Tibial artery (tissue), 1 donor: ENCODE measurements around a stretch of chr6.

- PRO-cap = no peak
These were observed 23.7 kb downstream of the CCDC167 start for GRCh38 chr6:37475682-37476693.

DNA sequence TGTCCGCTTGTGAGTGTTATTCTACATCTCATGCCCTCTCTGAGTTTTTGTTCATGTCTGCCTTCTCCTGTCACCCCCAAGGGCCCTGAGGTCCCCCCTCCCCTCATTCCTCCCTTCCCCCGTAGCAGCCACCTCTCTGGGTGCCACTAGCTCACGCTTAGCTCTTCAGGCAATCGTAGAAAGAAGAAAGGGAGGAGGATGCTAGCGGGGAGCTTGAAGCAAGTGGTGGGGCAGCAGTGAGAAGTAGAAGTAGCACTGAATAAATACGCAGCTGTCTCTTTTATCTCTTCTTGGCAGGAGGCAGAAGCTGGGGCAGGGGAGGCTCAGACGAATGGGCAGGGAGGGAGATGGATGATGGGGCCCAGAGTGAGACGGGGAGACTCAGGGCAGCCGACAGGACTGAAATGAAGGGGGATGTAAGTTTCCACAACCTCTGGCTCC lies 60.3 kb upstream of the CCDC167 start:
- PRO-cap = no peak

DNA sequence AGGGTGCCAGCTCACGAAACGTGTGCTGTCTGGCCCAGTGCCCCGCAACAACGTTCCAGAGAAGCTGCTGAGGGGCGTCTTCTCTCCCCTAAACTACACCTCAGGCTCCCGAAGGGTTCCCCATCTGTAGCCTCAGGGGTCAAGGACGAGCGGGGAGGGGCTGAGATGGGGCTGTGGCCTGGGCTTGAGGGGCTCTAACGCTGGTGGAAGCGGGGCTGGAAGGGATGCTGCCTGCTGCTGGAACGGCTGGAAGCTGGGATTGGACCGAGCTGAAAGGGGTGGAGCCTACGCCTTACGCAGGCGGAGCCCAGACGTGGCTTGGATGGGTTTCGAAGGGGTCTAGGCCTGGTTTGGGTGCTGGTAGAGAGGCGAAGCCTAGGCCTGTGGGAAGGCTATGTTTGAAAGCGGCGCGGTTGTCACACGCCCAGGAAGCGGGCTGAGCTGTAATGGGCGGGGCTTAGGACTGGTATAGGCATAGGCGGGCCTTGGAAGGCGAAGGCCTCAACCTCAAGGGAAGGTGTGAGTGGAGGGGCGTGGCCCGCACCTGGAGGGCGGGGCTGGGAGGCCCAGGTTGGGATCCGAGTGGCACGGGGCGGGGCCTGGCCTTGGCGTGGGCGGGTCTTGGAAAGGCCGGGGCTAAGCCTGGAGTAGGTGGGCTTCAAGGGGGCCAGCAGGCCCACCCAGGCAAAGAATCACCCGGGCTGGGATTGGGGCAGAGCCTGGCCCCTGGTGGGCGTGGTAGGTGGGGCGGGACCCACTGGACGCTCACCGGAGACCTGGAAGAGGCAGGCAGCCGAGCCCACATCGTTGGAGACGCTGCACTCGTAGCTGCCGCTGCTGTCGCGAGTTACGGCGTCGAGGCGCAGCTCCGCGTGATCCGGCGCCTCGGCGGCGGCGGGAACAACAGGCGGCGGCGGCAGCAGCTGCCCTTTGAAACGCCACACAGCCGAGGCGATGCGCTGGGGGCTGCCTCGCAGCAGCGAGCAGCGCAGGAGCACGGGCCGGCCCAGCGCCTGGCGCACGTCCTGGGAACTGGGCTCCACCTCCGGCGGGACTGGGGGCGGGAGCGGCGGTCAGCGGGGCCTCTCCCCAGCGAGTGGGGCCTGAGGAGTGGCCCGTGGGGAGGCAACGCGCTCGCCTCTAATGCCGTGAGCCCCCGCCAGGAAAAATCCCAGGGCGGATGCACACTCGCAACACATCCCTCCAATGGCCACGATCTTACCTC lies 49.1 kb downstream of the MDGA1 start:
- PRO-cap = no peak

GRCh38 chr6:37799290-37799778 lies 20.2 kb upstream of the ZFAND3 start:
- PRO-cap = no peak

GRCh38 chr6:37835760-37836360 lies 16.3 kb downstream of the ZFAND3 start:
- PRO-cap = no peak

DNA sequence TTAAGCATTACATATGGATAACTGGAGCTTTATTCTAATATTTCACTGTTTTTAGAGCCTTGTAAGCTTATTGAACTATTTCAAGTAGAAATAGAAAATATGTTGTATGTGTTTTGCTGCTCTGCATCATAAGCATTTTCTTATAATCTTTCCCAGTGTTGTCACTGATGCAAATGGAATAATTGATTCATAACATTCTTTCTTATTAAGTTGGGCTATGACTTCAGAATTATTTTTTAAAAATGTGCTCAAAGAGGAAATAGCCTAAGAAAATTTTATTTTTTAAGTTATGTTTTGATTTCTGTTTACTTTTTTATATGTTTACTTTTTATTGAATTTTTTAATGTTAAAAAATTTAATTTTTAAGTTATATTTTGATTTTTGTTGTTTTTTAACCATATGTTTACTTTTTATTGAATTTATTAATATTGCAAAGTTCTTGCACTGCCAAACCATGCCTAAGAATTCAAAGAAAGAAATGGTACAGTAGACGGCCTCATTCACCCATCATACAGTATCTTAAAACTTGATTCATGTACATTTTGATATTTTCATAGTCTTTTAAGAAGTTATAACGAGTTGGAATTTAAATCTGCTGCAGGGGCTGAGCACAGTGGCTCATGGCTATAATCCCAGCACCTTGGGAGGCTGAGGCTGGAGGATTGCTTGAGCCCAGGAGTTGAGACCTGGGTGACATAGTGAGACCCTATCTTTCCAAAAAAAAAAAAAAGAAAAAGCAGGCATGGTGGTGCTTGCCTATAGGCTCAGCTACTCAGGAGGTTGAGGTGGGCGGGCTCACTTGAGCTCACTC lies 42.5 kb downstream of the ZFAND3 start:
- PRO-cap = no peak

DNA sequence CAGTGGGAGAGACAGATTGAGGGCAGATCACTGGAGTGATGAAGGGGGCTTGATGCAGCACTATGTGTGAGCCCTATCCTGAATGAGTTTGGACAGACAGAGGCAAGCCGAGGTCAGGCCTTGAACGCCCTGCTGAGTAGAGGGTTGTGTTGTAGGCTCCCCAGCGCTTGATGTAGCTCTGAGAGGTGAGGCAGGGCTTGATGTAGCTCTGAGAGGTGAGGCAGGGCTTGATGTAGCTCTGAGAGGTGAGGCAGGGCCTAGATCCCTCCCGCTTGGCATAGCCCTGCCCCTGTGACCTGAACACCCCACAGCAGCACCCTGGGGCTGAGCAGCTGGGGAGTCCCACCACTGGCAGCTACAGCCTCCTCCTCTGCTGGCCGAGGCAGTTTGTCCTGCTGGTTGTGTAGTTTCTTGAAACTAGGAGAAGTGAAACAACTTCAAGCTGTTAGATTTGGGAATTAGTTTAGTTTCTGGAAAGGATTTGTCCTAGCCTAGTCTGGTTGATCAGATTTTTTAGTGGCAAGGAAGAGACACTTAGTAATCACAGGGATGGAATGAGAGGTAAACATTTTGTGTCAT lies 58.8 kb downstream of the ZFAND3 start:
- PRO-cap = no peak

DNA sequence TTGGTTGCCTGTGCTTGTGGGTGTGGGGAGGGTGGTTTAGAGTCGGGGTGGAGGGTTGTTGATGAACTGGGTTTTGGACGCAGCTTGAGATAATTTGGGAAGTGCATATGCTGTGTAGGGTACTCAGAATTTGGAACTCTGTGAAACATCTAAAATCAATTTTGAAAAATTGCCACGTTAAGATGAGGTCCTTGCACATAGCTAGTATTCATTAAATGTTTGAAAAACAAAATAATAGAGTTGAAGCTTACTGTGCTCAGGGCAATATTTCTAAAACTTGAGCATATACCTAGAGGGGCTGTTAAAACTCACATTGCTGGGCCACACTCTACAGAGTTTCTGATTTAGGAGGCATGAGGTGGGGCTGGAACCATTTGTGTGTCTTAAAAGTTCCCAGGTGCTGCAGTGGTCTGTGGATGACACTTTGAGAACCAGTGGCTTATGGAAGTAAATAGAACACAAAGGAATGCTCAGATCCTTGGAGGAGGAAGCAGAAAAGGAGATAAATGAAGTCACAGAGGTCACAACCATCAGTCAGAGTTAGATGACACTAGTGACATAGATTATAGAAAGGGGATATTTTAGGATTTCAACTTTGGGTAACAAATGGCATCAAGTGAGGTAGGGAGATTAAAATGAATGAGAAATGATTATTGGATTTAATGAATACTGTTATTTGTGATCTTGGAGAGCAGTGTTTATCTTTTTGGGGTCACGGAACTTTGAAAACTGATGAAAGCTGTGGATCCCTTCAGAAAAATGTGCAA lies 136.6 kb downstream of the ZFAND3 start:
- PRO-cap = no peak

DNA sequence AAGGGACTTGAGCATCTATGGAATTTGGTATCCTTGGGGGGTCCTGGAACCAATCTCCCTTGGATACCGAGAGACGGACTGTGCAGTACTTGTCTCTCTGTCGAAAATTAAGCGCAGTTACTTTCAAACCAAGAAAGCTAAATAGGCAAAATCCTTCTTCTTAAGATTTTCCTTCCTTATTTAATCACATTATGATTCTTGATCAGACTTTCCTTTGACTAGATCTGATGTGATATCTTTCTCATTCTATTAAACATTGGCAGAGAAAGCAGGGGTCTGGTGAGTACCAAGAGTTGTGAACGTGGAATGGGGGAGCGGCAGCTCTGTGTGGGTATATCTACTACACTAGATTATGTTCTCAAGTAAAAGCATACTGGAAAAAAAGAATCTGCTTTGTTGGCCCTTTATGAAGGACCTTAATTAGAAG lies 292.4 kb downstream of the ZFAND3 start:
- PRO-cap = no peak

GRCh38 chr6:38154998-38155661 lies 335.6 kb downstream of the ZFAND3 start:
- PRO-cap = no peak

GRCh38 chr6:38157794-38158418 lies 338.4 kb downstream of the ZFAND3 start:
- PRO-cap = no peak

DNA sequence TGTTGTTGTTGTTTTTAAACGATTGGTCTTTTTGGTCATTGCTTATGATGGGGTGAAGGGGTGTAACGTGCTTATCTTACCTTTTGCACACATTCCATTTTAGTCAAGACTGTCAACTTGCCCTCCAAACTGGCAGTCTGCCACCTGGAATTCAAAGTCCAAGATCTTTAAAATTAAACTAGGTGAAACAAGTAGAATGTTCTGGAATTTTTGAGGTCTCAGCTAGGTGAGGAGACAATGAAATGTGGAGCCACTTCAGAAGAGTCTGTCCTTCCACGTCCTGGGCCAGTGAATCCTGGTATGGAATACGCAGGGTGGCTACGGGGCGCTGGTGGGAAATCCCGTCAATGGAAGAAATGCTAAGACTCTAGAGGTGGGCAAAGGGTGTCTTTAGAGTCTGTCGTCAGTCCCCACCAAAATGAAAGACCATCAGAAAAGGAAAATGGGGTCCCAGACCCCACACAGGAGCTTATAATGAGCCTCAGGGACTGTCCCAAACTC lies 344.7 kb downstream of the ZFAND3 start:
- PRO-cap = no peak

GRCh38 chr6:38350831-38351369 lies 288.8 kb downstream of the BTBD9 start:
- PRO-cap = no peak

- PRO-cap = no peak
These were observed 195.9 kb downstream of the BTBD9 start for GRCh38 chr6:38443512-38444566.

GRCh38 chr6:38571695-38571954 lies 68.1 kb downstream of the BTBD9 start:
- PRO-cap = no peak

GRCh38 chr6:38638783-38639443 lies 816 bp downstream of the BTBD9 start:
- PRO-cap = no peak

GRCh38 chr6:38775224-38775765 lies 60.2 kb downstream of the DNAH8 start:
- PRO-cap = no peak

DNA sequence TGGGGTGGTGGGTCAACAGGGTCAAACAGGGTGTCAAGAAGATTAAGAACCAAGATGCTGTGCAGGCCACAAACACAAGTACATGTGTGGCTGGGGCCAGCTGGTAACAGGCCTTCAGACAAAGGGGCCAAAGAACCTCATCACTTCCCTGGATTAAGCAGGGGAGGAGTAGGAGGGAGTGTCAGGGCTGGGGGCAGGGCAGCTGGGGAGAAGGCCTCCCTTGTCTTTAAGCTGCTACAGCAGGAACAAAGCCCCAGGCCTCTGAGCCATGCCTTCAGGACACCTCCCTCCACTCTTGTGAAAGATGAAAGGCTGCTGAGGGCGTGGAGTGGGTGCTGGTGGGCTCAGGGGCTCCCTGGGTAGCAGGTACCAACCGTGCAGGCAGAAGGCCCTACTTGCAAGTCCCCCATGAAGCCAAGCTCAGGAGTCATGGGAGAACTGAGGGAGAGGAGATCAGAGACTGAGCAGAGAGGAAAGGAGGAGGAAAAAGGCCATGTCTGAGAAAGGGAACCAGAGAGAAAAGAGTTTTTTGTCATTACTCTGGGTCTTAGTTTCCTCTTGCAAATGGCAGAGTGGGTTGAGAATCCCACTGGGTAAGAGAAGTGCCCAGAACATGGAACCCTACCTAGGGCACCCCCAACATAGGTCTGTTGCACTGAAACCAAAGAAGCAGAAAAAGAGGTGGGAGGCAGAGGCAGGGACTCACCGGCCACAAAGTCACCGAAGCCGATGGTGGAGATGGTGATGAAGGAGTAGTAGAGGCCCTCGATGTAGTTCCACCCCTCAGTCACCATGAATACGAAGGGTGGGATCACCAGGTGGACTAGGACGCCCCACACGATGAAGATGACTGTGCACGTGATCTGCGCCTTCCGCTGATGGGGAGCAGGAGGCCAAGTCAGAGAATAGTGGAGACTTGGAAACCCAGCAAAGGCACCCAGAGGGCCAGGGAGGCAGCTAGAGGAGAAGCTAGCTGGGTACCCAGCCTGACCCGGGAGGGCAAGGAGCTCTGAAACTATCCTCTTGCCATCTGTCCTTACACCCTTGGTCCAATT lies 35.5 kb downstream of the KCNK5 start:
- PRO-cap = no peak

- PRO-cap = no peak
These were observed 23.0 kb downstream of the KCNK5 start for GRCh38 chr6:39206110-39206906.

DNA sequence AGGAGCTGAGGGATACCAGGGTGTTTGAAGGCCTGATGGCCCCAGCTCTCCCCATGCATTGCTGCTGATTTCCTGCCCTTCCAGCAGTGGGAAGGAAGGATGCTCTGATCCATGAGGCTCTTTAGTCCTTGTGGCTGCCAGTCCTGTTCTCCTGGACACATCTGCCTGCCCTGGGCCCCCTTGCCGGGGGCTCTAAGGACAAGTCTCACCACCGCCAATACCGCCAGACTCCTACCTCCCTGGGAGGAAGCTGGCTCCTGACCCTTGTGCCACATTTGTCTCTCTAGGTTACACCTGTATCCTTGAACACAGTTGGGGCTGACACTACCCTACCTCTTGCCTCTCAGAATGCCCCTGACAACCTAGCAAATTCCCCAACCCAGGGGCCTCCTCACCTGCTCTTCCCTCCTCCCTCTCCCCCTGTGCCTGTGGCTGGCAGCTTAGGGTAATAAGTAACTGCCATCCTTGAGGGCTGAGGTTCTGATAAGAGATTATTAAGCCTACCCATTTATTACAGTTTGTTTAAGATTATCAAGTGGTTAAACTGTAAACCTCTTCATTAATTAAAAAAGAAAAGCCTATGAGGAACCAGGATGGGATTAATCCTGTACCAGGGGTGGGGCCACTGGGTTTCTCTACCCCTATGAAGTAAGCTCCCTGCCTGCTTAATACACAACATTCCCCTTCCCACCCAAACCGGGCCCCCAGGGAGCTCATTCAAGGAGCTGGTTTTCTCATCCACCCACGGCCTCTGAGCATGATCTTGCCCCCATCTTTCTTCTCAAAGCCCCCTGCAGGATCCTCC lies 21.4 kb downstream of the KCNK5 start:
- PRO-cap = no peak